WTC11 (cell line): ENCODE measurements around a stretch of chr6.

DNA sequence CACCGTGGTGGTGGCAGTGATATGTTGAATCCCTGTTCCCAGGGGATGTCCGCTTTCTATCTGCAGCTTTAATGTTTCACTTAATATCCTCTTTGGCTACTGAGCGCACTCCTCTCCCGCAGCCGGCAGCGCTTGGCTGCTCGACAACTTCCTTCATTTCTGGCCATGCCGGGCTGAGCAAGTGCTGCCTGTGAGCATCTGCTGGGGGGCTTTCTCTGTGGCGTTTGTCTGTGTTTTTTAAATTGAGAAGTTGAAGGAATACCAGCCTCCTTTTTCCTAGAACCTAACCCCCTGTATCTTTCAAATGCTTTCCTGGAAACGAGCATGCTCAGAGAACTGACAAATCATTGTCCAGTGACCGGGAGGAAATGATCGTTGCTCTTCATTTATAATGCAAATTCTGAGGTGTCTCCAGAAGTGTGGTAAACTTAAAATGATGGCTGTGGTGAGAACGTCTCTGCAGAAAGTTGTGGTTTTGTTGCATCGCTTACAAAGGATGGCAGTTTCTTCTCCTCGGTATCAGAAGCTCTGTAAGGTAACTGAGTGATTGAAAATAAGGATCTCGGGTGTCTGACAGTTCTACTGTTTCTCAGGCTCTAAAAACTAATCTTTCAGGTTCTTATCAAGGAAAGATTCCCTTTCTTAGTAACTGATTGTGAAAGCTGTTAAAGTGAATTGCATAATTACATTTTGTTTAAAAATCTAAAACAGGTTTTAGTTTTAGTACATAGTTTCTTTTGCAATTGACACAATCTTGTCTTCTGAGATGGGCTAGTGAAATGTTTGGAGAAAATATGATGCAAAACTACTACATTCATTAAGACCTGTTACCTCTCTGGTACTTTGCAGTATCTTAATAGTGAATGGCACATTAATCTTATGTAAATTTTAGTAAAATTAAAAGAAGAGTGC lies 298.2 kb downstream of the UTRN start:
- PRO-cap = no peak

- PRO-cap = no peak
Observed at GRCh38 chr6:144630827-144631187, 345.7 kb downstream of the UTRN start.

GRCh38 chr6:145096871-145097467 lies 638.4 kb downstream of the EPM2A start:
- PRO-cap = no peak

GRCh38 chr6:145815465-145815759 lies 817 bp upstream of the FBXO30 start:
- PRO-cap = bidirectional peak, plus-strand start at chr6:145815703, minus-strand start at chr6:145815365

DNA sequence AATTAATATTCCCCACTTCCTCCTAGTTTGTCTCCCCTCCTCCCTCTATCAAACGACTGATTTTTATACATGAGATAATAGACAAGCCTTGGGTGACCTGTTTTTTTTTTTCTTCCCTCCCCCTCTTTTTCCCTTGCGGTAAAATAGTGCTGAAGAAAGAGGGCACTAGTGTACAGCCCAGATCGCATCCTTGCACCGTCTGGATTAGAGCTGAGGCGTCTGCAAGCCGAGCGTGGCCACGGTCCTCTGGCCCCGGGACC lies 1.4 kb upstream of the GRM1 start:
- PRO-cap = no peak

- PRO-cap = no peak
Observed at GRCh38 chr6:146876350-146877043, 277.7 kb downstream of the ADGB start.

GRCh38 chr6:146883703-146884157 lies 285.0 kb downstream of the ADGB start:
- PRO-cap = no peak

DNA sequence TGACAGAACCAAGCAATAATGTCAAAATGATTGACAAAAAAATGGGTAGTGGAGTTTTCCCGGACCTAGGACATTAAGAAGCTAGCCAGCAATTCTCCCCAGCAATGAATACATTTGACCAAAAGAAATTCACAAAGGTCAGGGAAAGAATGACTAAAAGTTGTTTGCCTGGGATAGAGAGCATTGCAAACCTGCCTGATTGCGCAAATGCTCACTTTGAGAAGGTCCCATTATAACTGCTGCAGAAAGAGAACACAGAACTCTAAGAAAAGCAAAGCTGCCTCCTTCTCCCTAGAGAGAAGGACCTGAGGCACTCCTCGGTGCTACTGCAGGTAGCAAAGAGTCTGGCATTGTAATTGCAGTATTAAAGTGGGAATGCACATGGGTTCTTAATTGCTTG lies 288.9 kb downstream of the ADGB start:
- PRO-cap = no peak

- PRO-cap = no peak
Observed at GRCh38 chr6:147288980-147290038, 85.1 kb downstream of the STXBP5 start.

DNA sequence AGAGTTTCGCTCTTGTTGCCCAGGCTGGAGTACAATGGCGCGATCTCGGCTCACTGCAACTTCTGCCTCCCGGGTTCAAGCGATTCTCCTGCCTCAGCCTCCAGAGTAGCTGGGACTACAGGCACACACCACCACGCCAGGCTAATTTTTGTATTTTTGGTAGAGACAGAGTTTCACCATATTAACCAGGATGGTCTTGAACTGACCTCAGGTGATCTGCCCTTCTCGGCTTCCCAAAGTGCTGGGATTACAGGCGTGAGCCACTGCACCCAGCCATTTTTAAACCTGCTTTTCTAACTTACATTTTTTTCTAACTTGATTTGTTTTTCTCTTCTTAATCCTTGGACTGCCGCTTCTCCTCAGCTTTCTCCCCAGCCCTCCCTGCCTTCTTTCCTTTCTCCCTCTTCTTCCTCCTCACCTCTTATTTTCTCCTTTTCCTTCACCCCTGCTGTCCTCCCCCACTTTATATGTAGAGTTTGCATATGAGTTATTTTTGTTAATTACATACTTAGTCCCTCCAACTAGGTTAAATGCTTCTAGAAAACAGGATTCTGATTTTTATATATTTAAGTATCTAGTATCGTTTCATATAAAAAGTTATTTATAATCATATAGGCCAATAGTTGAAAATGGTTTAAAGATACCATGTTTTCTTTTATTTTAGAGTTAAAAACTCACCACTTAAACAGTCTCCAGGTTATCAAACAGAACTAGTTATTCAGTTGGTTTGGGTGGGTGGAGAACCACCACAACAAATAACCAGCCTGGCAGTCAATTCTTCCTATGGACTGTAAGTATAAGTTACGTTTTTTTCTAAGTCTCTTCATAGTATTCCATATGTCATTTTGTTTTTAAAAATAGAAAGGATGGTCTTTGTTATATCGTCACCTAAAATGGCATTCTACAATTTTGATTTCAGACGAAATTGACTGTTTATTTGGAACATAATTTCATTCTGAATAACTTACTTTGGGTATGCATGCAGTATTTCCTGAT lies 120.4 kb downstream of the STXBP5 start:
- PRO-cap = no peak

DNA sequence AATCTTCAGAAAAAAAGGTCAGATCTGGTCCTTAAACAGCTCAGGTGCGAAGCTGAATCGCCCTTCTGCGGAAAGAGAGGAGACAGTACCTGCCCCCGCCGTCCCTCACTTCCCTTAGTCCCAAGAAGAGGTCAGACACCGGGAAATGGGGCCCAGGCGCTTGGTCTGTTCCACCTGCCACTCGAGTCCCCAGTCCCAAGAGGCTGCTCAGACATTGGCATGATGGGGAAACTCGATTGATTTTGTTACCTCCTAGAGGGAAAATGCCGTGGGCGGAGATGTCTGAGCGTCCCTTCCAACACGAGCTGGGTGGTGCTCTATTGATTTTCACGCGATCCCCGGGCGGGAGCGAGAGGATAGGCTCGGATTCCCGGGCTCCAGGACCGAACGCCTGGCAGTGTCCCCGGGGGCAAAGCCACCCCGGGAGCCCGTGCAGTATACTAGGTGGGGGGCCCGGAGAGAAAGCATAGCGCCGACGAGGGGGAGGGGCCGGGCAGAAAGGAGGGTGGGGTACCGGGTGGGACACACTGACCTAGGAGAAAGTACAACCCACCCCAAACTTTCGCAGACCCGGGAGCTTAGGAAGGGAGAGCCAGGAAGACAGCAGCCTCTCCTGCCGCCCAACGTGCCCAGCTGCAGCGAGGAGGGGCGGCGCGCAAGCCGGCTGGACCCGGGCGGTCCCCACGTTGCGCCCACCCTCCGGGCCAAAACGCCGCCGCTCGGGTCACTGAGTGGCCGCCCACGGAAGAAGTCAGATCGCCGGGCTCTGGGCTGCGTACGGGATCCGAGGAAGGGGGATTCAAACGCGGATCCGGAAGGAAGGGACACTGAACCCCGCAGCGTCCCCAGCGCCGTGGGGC lies 929 bp upstream of the SAMD5 start:
- PRO-cap = no peak

- PRO-cap = no peak
Observed at GRCh38 chr6:147676639-147677337, 168.3 kb downstream of the SAMD5 start.

GRCh38 chr6:148199427-148199778 lies 143.2 kb upstream of the SASH1 start:
- PRO-cap = no peak

GRCh38 chr6:148384015-148384532 lies 41.4 kb downstream of the SASH1 start:
- PRO-cap = no peak

- PRO-cap = no peak
Observed at GRCh38 chr6:148421654-148422737, 79.4 kb downstream of the SASH1 start.

DNA sequence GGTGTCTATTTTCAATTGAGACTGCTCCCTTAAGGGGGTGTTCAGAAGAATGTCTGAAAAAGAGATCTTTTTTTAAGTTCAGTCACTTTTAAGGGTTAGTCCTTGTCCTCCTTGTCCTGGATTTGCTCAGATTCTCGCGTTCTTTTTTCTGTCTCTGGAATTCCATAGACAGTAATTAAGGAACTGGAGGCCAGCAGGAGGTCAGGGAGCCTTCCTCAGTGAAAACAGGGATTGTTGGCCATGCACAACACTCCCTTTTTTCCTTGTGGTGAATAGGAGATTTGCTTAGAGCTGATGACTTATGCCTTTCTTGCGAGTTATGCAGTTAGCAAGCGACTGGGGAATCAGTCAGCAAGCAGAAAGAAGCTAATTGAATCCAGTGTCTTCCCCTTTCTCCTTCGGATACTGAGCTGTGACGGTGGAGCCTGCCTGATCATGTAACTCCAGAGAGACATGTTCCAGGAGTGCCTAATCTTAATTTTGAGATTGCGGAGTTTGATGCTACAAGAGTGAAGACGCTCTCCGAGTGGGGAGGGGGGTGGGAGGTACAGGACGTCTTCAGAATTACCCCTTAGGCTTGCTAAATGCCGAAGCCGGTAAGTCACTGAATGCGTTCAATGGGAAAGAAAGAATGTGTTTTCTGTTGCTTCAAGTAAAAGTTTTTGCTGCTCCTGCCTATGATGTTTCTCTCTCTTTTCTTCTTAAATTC lies 165.8 kb downstream of the SASH1 start:
- PRO-cap = unidirectional peak, minus-strand start at position 213 of the sequence

DNA sequence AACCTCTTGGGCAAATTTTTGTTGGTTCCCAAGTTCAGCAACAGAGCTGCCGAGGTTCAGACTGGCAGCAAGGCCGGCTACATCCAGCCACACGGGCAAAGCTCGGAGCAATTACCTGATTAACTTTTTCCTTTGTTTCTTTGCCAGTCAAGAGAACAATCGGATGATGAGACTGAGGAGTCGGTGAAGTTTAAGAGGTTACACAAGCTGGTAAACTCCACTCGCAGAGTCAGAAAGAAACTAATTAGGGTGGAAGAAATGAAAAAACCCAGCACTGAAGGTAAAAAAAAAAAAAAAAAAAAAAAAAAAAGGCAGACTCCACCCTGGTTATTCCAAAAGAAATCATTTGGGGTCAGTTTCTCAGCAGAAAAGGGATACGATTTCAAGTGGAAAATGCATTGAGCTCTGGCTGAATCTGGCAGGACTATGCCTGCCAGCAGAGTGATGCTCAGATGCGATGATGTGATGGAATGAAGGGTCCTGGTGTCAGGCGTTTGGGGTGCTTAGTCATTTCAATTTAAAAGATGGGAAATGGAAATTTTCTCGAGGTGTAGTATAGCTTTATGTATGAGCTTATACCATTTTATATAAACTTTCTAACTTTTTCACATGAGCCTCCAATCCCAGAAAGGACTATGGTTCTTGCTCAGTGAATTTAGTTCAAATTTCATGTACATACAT lies 171.7 kb downstream of the SASH1 start:
- PRO-cap = no peak

- PRO-cap = no peak
Observed at GRCh38 chr6:148519062-148519344, 176.4 kb downstream of the SASH1 start.

DNA sequence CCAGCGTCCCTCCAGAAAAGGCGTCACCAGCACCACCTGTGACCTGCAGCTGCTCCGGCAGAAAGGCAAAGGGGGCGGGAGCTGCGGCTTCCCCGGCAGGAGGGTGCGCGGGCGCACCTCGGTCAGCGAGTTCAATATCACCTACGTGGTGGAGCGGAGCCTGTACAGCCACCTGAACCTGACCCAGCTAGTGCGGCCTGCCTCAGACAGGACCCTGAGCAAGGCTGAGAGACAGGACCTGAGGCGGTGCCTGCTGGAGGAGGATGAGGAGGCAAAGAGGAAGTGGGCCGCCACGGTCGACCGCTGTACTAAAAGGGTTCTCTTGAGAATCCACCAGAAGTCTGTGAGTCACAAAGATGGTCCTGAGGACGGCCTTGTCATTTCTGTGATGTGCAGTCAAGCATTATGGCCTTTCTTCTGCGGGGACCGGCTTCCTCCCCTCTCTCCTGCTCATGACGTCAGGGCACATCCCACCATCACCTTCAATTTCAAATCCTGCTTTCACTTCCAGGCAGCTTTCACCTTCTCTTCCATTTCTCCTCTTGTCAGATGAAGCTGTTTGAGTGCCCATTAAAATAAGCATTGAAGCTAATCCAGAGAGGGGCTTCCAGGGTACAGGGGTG lies 177.5 kb downstream of the SASH1 start:
- PRO-cap = no peak

- PRO-cap = no peak
Observed at GRCh38 chr6:148531267-148531986, 188.8 kb downstream of the SASH1 start.